Colon Carcinoma Metastatic in the Lung (tissue), 2 donors: ENCODE results near the genes PLCD1 and DLEC1.

DNA sequence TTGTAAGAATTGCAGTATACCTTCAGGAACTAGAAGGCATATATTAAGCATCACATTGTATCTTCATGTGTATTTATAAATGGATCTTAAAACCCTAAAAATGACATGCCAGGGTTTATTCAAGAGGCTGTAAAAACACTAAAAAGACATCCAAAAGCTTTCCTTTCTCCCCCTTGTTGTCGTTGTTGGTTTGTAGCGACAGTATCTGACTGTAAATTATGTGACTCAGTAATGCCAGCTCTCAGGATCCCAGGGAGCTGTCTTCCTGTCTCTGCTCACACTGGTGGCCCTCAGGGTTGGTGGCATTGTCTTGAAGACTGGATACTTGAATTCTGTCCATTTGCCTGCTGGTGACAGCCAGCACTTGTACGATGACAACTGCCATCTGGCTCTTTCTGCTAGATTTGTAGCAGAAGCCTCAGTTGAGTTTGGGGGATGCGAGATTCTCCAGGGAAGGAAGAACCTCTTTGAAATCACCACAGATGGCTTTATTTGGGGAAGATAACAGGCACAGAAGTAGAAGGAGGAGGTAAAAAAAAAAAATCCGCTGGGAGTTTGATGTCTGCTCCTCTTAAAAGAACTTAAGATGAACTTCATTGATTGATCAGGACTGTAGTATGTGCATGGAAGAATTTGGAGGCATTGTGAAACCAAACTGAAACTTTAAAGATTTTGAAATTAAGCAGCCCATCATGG lies 120.8 kb downstream of the ARPP21 start:
- PRO-cap, 2 experiments: no peak in any of the 2 experiments

GRCh38 chr3:36954416-36954720 lies 9.5 kb upstream of the TRANK1 start:
- PRO-cap, 2 experiments: no peak in any of the 2 experiments

DNA sequence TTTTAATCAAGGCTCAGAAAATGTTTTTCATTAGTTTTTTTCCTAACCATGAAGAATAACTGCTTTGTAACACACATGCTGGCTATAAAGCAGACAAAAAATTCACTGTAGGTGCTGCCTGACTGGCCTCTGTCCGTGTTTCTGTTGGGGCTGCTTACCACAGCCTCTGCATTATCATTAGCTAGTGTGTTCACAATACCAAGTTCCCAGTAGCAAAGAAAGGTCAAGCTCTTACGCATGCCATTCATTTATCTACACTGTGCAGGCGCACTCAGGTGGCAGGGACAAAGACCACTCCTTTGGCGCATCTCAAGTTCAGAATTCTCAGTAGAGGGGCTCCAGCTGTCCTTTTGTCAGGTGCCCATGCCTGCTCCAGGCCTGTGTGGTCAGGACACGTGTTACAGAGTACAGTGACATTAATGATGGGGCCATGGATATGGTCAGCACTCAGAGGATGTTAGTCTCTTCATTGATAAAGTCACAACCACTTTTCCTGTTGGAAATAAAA lies 22.3 kb downstream of the MLH1 start:
- PRO-cap, 2 experiments: no peak in any of the 2 experiments

DNA sequence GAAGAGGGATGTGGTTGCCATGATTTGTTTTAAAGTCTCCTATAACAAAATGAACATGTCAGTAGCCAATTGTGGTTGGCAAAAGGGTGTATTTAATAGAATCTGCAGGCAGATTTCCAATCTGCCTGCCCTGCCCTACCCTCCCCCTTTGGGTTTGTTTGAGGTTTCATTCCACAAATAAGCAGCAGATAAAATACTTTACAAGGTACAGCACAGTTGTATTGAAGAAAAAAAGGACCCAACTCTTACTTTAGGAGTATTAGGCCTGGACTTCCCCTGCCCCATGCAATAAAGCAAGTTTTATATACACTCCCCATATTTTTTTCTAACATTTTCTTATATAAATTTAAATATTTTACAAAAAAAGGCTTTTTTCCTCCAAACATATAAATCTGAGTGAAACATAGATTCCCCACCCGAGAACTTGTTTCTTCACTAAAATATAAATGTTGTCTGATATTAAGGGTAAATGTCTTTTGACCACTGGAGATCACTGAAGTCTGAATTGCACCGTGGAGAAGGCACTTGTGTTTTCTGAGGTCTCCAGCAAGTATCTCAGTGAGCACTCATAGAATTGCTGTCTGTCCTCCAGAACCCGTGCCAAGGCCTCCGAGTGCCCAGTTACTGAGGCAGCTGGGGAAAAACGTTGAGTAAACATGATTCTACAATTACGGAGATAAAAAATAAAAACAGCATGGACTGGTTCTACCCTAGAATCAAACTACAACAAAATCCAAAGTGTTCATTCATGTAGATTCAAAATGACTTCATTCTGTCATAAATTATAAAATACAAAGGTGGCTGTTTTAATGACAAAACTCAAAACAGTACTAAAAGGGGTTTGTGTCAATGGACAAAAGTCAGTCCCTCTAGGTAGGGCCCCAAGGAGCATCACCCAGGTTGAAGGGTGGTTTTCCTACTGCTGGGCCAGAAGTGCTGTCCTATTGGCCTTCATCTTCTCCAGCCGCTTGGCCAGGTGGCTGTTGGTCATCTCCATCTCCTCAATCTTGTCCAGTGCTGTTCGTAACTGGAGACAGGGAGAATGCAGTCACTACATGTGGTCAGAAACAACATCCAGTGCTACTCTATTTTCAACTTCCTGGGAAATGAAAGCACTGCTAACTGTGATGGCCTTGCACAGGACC lies 60.0 kb downstream of the MLH1 start:
- PRO-cap, 2 experiments: no peak in any of the 2 experiments

- PRO-cap, 2 experiments: no peak in any of the 2 experiments
These were observed 61.1 kb downstream of the MLH1 start for GRCh38 chr3:37054370-37054937.

DNA sequence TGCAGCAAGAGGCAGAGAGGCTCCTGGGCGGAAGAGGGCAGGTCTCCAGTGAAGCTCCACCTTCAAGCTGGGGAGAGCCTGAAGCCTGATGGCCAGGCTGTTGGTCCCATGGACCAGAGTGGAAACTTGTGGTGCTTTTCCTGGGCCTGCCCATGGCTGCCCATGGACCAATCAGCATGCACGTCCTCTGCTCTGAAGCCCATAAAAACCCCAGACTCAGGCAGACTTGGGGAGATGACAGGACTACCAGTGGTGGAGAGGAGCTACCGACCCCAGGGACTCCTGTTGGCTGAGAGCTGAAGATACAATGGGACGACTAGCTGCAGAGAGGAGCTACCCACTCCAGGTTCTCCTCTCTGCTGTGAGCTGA lies 25.6 kb upstream of the GOLGA4 start:
- PRO-cap, 2 experiments: no peak in any of the 2 experiments

DNA sequence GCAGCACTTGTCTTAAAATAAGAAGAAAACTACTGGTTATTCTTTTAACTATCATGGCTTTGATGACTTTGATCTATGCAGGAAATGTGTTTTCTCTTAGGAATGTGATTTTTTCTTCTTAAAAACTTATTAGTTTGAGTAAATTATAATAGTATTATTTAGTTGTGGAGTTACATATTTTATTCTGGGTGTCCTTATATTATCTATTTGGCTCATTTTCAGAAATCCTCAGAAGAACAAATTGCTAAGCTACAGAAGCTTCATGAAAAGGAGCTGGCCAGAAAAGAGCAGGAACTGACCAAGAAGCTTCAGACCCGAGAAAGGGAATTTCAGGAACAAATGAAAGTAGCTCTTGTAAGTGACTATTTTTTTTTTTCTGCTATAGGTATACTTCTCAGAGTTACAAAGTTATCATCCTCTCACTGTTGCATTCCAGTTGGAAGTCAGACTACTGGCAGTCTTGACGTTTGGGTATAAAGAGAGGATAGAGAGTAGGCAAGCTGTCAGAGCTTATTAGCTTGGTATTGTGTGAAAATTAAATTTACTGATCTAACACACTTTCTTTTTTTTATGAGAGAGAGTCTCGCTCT lies 75.9 kb downstream of the GOLGA4 start:
- PRO-cap, 2 experiments: no peak in any of the 2 experiments

DNA sequence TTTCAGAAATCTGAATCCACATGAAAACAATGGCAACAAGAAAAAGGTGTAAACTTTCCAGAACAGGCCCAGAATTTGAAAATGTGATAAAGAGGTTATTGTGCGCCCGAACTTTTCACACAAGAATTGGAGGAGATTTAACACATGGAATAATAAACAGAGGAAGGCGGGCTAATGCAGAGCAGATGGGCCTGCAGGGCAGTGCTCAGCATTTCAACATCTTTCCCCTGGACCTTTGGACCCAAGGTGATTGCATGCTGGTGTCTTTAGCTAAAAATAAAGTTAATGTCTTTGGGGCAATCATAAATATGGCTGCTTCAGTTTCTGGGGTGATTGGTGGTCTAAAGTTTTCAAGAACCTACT lies 34.7 kb upstream of the ITGA9 start:
- PRO-cap, 2 experiments: no peak in any of the 2 experiments

DNA sequence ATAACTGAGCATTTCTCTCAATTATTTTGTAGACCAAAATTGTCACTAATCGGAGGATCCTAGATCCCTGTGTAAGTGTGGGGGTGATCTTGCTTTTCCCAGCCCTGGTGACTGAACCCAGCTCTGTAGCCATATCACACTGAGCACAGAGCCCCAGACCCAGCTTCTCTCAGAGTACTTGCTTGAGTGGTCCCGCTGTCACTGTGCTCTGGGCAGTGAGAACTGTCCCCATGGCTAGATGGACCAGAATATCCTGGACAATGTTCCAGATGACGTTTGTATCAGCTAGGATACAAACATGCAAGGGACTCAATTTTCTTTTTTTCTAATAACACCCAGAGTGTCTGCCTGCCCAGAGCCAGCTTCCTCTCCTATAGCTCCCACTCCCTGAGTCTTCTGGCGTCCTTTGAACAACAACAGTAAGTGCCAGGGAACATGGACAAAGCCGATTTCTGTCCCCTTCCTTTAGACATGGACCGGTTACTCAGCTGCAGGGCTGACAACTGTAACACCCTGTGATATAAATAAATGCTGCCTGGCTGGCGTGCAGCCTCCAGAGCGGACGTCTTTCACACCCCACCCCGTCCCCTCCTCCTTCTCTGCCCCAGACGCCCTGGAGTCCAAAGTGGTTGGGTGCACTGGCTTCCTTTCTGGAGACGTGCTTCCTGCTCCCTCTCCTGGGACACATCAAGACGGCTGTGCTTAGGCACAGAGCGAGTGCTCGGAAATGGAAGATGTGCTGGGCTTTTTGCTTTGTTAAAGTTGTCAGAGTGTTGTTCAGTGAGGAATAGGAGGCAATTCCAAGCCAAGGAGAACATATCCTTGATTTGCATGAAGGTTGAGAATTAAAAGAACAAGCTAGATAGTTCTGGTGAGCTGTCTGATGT lies 4.2 kb downstream of the ITGA9 start:
- PRO-cap, 2 experiments: peak in 1 of 2 experiments; most common plus-strand start position 655 of the sequence (in 1); most common minus-strand start position 408 of the sequence (in 1)

- PRO-cap, 2 experiments: no peak in any of the 2 experiments
These were observed 57.0 kb downstream of the ITGA9 start for GRCh38 chr3:37508870-37509496.

GRCh38 chr3:37689771-37690643 lies 171.7 kb upstream of the CTDSPL start:
- PRO-cap, 2 experiments: no peak in any of the 2 experiments

DNA sequence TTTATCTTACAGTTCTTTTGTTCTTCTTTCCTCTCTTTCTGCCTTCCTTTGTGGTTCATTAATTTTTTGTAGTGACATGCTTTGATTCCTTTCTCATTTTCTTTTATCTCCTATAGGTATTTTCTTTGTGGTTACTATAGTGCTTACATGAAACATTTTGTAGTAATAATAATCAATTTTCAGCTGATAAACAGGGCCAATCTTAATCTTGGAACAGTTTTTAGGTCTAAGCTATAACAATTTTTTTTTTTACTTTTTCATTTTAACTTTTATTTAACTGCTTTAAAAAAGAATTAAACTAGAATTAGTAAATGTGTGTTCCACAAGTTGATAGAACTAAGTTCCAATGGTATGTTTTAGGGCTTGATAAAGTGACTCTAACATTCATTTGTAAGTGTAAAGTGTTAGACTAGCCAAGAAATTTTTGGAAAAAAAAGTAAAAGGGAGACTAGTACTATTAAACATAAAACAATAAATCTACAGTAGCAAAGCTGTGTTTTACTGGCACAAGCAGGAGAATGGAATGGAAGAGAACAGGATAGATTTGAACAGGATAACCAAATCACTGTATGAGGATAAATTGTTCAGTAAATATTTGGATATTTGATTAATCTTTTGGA lies 58.9 kb upstream of the VILL start:
- PRO-cap, 2 experiments: no peak in any of the 2 experiments

DNA sequence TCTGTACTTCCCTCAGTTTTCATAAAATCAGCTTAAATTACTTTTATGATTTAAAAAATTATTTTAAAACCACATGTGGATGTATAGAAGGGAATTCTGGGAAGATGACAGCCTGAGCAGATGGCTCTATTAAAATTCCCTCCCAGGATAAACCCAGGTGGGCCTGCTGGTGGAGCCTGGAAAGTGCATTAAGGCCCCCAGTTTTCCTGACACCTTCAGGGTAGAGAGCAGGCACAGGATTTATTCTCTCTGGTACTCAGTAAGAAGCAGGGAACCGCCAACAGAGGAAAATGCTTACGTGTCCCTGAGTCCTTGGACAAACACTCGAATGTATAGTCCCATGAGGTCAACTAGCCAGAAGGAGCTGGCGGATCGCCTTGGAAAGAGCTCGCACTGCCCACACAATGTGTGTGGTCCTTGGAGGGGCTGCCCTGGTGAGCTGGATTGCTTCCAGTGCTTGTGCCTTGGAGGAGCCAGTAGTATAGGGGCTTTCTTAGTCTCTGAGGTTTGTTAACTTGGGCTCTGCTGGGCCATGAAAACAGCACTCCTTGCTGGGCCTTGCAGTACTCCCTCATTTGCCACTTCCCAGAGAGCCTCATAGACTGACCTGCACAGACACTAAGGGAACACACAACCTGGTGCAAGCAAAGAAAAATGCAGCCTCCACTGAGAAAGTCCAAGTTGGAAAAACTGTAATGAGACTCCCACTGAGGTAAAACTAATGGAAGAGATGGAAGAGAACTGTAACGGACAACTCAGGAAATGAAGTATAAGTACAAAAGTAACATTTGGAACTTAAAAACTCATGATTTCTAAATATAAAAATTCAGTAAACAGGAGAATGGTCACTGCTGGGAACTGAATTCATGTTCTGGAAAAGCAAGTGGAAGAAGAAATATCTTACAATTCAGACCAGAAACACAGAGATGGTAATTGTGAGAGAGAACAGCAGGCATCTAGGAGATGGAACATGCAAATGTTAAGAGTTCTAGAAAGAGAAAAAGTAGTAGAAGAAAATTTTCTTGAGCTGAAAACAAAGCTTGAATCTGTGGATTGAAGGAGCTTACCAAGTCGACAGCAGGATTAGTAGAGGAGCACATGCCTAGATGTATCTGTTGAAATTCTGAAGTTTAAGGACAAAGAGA lies 40.6 kb upstream of the VILL start:
- PRO-cap, 2 experiments: no peak in any of the 2 experiments

DNA sequence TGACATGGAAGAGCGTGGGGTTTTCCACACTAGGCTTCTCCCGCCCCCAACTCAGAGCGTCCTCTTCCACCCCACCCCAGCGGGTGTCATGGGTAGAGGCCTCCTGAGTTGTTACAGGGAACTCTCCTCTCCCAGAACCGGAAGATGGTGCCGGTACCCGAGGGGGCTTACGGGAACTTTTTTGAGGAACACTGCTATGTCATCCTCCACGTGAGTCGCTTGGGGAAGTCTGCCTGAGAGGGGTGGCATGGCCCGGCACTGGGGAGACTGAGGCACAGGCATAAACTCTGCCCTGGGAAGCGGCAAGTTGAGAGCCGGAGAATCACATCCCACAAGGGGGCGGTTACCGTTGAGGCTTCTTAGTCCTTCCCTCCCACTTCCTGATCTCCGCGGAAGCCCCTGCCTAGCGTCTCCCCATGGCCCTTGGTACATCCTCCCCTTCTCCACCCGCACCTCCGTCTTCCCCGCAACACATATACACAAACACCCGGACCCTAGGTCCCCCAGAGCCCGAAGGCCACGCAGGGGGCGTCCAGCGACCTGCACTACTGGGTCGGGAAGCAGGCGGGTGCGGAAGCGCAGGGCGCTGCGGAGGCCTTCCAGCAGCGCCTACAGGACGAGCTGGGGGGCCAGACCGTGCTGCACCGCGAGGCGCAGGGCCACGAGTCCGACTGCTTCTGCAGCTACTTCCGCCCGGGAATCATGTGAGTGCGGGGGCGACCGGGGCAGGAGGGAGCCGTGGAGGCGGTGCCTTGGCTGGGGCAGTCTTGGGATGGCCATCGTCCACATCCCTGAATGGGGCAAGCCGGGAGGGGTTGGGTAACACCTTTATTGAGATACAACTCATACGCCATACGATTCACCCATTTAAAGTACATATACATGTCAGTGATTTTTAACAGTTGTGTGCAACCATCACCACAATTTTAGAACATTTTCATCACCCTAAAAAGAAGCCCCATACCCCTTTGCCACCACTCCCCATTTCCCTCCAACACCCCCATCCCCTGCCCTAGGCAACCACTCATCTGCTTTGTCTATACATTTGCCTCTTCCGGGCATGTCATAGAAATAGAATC lies 3.5 kb downstream of the VILL start:
- PRO-cap, 2 experiments: peak in 2 of 2 experiments; most common plus-strand start position 383 of the sequence (in 1); most common minus-strand start position 679 of the sequence (in 2)

DNA sequence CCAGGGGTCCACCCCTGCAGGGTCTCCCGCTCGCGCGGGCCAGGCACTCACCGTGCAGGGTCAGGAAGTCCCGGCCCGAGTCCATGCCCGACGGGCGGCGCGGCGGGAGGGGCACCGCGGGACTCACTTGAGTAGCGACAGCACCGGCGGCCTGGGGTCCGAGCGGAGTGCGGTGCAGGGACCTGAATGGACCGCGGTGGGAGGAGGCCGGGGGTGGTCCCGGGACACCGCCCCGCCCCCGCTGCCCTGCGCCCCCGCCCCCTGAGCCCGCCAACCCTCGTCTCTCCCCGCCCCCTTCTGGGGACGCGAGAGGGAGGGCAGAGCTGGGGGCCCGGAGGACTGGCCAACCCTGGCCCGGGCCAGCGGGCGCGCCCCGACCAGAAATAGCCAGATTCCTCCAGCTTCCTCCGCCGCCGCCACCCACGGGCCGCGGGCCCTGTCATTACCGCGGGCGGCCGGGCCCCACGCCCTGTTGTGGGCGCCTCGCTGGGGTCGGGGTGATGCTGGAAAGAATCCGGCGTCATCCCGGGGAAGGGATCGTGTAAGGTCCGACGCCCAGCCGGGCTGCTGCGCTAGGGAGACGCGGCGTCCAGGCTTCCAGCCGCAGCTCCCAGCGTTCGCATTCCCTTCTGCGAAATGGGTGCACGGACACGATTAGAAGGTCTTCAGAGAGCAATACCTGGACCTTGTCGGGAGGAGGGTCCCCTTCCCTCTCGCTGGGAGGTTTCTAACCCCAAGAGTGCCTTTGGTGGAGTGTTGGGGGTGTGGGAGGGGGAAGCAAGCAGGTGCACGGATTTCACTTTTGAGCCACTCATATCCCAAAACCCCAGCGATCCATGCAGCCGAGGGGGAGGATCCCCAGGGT lies at the start of gene PLCD1:
Gene PLCD1, minus strand, starts transcription at position 188 of the 865 bp plus-strand sequence.
- PRO-cap, 2 experiments: peak in 2 of 2 experiments; most common plus-strand start position 390 of the sequence (in 2); most common minus-strand start position 160 of the sequence (in 1)

DNA sequence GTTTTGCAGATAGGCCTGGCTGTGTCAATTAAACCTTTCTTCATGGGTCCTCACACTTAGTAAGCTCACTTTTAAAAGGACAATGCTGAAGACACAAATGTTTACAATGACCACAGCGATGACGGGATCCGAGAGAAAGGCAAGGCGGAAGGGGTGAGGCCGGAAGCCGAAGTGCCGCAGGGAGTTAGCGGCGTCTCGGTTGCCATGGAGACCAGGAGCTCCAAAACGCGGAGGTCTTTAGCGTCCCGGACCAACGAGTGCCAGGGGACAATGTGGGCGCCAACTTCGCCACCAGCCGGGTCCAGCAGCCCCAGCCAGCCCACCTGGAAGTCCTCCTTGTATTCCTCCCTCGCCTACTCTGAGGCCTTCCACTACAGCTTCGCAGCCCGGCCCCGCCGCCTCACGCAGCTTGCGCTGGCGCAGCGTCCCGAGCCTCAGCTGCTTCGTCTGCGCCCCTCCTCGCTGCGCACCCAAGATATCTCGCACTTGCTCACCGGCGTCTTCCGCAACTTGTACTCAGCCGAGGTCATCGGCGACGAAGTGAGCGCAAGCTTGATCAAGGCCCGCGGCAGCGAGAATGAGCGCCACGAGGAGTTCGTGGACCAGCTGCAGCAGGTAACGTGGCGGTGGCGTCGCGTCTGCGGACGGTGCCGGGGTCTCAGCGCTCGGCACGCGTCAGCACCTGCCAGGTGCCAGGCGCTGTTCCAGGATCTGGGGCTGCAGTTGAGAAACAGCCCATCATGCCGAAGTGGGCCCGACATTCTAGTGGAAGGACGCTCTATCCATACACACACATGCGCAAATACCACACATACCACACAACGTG lies at the start of gene DLEC1:
Gene DLEC1, plus strand, starts transcription at position 187 of the 826 bp plus-strand sequence.
- PRO-cap, 2 experiments: peak in 1 of 2 experiments; most common plus-strand start position 169 of the sequence (in 1); most common minus-strand start position 138 of the sequence (in 1)

DNA sequence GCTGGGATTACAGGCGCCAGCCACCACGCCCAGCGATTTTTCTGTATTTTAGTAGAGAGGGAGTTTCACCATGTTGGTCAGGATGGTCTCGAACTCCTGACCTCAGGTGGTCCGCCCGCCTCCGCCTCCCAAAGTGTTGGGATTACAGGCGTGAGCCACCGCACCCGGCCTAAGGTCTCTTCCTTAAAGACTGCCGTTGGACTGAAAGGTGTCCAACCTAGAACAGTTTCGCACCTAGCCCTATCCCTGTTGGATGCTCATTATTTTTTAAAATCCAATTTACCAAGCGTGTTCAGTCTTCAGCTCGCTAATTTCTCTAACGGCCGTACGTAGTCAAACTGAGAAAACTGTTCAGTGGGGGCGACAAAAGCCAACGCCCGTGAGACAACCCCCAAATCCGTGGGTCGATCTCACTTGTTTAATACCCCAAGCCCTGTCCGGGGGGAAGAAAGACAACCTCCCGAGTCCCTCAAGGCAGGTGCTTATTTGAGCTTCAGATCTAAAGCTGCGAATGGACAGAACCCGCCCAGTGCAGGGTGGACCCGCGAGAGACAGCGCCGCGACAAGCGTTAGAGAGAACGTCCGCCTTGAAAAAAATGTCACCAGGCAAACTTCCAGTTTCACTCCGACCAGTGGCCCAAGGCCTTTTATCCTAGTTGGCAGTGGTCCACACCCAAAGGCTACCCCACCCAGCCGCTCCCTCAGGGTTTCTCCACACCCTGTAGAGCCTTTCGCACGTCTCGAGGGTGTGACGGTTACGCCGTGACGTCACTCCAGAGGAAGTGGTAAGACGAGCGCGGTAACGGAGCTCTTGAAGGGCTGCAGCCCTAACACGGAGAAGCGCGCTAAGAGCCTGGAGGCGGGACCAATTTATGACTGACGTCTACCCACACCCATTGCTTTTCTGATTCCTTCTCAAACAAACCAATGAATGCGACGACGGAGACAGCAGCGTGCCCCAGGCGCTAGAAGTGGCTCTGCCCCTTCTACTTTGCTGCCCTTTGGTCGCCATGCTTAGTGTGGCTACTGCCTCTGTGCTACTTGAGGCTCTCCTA lies 734 bp upstream of the OXSR1 start:
- PRO-cap, 2 experiments: peak in 2 of 2 experiments; most common plus-strand start position 771 of the sequence (in 1); most common minus-strand start position 742 of the sequence (in 2)

DNA sequence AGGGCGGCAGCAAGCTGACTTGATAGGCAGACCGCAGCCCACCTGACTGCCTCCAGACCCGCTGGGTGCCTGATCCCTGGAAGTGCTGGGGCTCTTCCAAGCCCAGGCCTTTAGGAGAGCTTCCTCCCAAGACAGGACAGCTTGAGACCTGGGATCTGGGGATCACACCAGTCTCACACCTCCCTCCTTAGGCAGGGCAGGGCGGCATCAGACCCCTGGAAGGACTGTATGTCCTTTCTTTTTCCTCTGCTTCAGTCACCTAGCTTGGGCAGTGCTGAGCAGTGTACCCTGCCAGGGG lies 2.1 kb downstream of the ACVR2B start:
- PRO-cap, 2 experiments: no peak in any of the 2 experiments

- PRO-cap, 2 experiments: no peak in any of the 2 experiments
These were observed 2.1 kb downstream of the EXOG start for GRCh38 chr3:38498139-38498737.

DNA sequence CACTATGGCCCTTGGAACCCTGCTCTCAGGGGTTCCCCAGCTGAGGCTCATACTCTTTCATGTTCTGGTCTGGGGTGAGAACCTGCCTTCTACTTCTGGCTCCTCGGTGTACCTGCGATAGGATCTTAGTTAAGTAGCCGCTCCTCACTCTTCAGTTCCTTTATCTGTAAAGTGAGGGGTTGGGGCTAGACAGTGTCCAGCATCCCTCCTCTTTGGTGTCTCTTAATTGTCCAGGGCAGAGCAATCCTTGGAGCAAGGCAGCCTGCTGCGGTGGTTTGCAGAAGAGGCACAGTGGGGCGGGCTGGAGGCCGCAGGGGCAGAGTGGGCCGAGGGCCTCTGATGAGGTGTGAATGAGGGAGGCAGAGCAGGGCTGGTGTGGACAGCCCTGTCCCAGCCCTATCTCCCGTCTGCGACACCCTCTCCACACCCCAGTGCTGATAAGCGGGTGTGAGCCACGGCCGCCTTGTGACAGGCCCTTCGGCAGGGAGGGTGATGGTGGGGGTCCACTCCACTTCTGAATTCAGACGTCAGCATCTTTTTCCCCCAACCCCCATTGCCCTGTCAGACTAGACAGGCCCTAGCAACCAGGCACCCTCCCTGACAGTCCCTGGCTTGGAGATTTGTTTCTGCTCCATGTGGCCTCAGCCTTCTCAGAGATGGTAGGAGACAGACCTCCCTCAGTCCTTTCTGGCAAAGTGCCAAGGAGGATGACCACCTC lies 37.1 kb downstream of the EXOG start:
- PRO-cap, 2 experiments: no peak in any of the 2 experiments